HepG2 (cell line): ENCODE measurements around a stretch of chr13.

- RRBS, 2 experiments: no CpG with 5 or more reads among the region's 5 CpGs
CAGE:
- cytosol, long polyA minus RNA: no peak
- cytosol, long polyA plus RNA: no peak
- long polyA plus RNA: no peak
- nucleus, long polyA minus RNA: no peak
- nucleus, long polyA plus RNA: no peak
Observed at GRCh38 chr13:106513355-106514054, 22.0 kb downstream of the EFNB2 start.

DNA sequence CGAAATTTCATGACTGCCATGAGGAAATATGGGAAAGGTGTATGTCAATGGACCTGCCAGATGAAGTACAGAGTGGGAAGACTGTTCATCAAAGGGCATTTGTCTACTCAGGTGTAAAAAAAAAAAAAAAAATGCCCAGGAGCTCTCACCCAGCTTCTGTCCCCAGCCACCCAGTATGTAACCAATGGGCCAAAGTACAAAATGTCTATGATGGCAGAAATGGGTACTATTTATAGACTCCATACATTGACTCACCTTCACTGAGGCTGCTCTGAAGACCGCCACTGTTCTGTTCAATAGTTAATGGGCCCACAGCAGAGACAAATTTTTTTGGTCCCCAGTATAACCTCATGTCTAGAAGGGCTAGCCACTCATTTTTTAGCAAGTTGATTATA lies 127.9 kb upstream of the NALF1 start:
- RRBS, 2 experiments: no CpG with 5 or more reads among the region's 2 CpGs
CAGE:
- cytosol, long polyA minus RNA: no peak
- cytosol, long polyA plus RNA: no peak
- long polyA plus RNA: no peak
- nucleus, long polyA minus RNA: no peak
- nucleus, long polyA plus RNA: no peak

DNA sequence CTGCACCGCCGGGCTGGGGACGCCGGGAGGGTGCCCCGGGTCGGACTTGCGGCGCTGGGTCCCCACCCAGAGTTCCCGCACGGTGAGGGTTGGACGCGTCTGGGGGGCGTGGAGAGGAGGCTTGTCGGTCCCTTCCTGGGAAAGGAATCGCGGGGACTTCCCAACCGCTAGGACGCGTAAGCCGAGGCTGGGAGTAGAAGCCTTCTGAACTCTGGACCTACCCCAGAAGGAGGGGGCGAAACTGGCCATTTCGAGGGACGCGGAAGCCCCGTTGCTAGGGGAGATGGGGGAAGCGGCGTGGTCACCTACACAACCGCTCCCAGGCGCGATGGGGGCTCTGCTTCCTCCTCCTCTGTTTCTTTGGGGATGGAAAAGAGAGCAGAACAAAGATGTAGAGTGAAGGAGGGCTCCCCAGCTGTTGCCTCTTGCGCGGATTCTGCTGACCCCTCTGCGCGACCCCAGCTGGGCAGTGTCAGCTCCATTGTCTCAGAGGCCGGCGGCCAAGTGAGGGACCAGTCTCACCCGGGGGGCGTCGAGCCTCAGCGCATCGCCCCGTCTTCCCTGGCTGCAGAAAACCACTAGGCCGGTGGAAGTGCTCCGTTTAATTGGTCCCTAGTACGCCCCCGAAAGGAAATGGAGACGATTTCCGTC lies 133.3 kb upstream of the MYO16 start:
- RRBS, 2 experiments: 24 to 46% methylated on average over 7 of the region's 48 CpGs
CAGE:
- cytosol, long polyA minus RNA: no peak
- cytosol, long polyA plus RNA: no peak
- long polyA plus RNA: no peak
- nucleus, long polyA minus RNA: no peak
- nucleus, long polyA plus RNA: no peak

DNA sequence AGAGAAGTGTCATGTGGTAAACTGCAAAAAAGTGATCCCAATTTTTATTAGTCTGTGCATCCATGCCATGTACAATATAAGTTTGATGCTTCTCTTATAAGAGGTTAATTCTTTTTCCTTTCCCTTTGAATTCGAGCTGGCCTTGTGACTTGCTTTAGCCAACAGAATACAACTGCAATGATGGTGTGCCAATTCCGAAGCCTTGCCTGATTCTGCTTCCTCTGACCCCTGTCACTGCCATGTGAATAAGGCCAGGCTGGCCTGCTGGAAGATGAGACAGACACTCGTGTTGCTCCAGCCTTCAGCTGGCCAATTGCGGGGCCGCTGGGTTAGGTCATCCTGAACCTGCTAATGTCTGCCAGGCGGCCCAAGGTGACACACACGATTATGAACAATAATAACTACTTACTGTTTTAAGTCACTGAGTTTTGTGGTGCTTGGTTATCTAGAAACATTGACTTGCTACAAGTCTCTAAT lies 352.0 kb downstream of the MYO16 start:
- RRBS, 2 experiments: no CpG with 5 or more reads among the region's 7 CpGs
CAGE:
- cytosol, long polyA minus RNA: no peak
- cytosol, long polyA plus RNA: no peak
- long polyA plus RNA: no peak
- nucleus, long polyA minus RNA: no peak
- nucleus, long polyA plus RNA: no peak

GRCh38 chr13:109264255-109264839 lies 522.0 kb downstream of the IRS2 start:
- RRBS, 2 experiments: no CpG with 5 or more reads among the region's 3 CpGs
CAGE:
- cytosol, long polyA minus RNA: no peak
- cytosol, long polyA plus RNA: no peak
- long polyA plus RNA: no peak
- nucleus, long polyA minus RNA: no peak
- nucleus, long polyA plus RNA: no peak

GRCh38 chr13:109394469-109395100 lies 391.8 kb downstream of the IRS2 start:
- RRBS, 2 experiments: no CpG with 5 or more reads among the region's 8 CpGs
CAGE:
- cytosol, long polyA minus RNA: no peak
- cytosol, long polyA plus RNA: no peak
- long polyA plus RNA: no peak
- nucleus, long polyA minus RNA: no peak
- nucleus, long polyA plus RNA: no peak

DNA sequence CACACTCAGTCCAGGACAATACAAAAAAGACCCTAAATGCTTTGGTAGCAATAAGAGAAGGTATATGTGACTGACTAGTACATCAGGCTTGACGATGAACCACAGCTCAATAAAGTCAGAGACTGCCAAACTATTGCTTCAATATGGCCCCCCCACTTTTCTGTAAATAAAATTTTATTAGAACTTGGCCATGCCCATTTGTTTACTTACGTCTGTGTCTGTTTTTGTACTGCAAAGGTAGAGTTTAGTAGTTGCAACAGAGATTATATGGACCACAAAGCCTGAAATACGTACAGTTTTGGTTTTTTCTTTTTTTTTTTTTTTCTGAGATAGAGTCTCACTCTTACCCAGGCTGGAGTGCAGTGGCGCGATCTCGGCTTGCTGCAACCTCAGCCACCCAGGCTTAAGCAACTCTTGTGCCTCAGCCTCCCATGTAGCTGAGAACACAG lies 136.6 kb downstream of the IRS2 start:
- RRBS, 2 experiments: no CpG with 5 or more reads among the region's 6 CpGs
CAGE:
- cytosol, long polyA minus RNA: no peak
- cytosol, long polyA plus RNA: no peak
- long polyA plus RNA: no peak
- nucleus, long polyA minus RNA: no peak
- nucleus, long polyA plus RNA: no peak

GRCh38 chr13:109744359-109744908 lies 41.9 kb downstream of the IRS2 start:
- RRBS, 2 experiments: no CpG with 5 or more reads among the region's 20 CpGs
CAGE:
- cytosol, long polyA minus RNA: no peak
- cytosol, long polyA plus RNA: no peak
- long polyA plus RNA: no peak
- nucleus, long polyA minus RNA: no peak
- nucleus, long polyA plus RNA: no peak

DNA sequence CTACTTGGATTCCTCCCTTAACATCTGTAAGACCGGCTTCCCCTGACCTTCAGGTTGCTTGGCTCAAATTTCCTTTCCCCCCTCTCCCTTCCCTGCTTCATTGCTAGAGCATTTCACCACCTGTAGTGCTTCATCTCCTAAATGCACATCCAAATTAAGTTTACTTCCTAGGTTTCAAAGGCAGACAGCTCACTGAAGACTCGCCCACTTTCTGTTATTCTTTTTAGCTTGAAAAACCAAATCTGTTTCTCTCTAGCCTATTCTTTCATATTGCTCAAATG lies 16.9 kb downstream of the IRS2 start:
- RRBS, 2 experiments: 56 to 73% methylated on average over 1 of the region's 2 CpGs
CAGE:
- cytosol, long polyA minus RNA: no peak
- cytosol, long polyA plus RNA: no peak
- long polyA plus RNA: no peak
- nucleus, long polyA minus RNA: no peak
- nucleus, long polyA plus RNA: no peak

DNA sequence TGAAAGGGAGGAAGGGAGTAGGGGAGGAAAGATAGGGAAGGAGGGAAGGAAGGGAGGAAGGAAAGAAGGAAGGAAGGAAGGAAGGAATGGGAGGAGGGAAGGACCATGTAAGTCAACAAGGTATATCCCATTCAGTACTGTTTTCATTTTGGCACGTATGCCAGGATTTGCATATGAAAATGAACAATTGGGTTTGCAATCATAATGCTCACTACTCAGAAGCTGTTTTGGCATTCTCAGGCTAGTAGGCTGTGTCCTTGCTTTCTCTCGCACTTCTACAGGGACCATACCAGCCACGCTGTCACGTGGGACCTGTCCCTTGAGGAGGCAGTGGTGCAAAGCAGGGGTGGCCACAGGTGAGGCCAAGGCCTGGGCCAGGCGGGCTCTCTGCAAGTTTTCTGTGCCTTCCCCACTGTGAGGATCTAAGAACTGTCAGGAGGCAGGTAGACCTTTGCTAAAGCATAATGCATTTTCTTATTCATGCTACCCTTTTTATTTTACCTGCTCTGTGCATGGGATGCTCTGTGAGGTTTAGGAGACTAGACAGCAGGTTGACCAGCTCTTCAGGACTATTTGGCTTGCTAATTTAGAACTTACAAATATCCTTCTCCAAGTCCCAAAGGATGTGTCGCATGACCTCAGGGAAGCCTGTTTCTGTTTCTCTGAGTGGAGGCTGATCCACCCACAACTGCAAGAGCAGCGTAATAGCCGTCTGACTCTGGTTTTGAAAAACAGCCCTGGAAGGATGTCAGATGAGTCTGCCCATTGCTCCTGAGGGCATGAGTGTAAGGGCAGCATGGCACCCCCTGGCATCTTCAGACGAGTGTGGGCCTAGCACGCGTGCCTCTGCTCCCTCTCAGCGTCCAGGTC lies 89.4 kb upstream of the IRS2 start:
- RRBS, 2 experiments: no CpG with 5 or more reads among the region's 12 CpGs
CAGE:
- cytosol, long polyA minus RNA: no peak
- cytosol, long polyA plus RNA: no peak
- long polyA plus RNA: no peak
- nucleus, long polyA minus RNA: no peak
- nucleus, long polyA plus RNA: no peak

GRCh38 chr13:110128401-110128961 lies 178.5 kb downstream of the COL4A1 start:
- RRBS, 2 experiments: no CpG with 5 or more reads among the region's 9 CpGs
CAGE:
- cytosol, long polyA minus RNA: no peak
- cytosol, long polyA plus RNA: no peak
- long polyA plus RNA: no peak
- nucleus, long polyA minus RNA: no peak
- nucleus, long polyA plus RNA: no peak

DNA sequence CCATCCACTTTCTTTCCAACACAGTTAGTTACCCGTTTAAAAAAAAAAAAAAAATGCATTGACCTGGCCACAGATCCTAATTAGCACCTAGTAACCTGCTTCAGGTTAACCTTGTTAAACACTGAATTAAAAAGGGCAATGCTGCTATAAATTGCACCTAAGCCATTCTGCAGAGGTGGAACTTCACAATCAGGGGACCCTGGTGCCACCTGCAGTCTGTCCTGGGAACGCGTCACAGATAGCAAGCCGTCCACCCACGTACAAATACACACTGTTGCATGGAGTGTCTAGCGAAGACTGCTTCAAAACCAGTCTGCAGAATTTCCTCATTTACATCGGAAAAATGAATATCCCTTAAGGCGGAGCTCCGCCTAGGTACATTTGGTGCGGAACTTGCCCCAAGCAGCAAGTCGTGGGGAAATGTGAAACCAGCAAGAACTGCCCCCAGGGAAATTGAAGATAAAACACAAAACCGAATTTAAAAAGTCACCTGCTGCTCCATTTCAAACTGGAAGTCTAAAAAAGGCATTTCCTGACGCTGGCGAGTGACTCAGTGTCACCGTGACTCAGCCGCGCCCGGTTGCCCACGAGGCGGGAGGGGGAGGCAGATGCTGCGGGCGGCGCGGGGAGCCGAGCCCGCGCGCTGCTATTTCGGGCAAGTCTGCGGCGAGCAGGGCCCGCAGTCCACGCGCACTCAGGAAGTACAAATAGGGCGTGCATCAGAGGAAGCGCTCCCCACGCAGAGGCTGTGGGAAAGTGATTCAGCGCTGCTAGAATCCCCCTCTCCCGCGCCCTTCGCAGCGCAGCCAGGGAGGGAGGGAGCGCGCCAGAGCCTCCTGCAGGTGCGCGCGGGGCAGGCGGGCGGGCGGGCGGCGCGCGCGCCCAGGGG lies 169.1 kb downstream of the COL4A1 start:
- RRBS, 2 experiments: no CpG with 5 or more reads among the region's 55 CpGs
CAGE:
- cytosol, long polyA minus RNA: no peak
- cytosol, long polyA plus RNA: no peak
- long polyA plus RNA: no peak
- nucleus, long polyA minus RNA: no peak
- nucleus, long polyA plus RNA: no peak

DNA sequence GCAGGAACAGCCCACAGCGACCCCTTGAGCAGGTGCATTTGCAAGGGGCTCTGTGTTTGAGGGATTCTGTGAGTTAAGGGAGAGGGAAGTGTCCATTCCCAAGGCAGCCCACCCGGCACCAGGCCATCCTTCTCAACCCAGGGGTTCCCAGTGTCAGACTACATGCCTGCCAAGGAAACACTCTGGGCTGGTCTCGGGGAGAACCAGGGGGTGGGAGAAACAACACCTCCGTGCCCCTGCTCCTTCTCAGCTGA lies 135.2 kb downstream of the COL4A1 start:
- RRBS, 2 experiments: no CpG with 5 or more reads among the region's 4 CpGs
CAGE:
- cytosol, long polyA minus RNA: no peak
- cytosol, long polyA plus RNA: no peak
- long polyA plus RNA: no peak
- nucleus, long polyA minus RNA: no peak
- nucleus, long polyA plus RNA: no peak

- RRBS, 2 experiments: no CpG with 5 or more reads among the region's 9 CpGs
CAGE:
- cytosol, long polyA minus RNA: no peak
- cytosol, long polyA plus RNA: no peak
- long polyA plus RNA: no peak
- nucleus, long polyA minus RNA: no peak
- nucleus, long polyA plus RNA: no peak
Observed at GRCh38 chr13:110177771-110178279, 129.1 kb downstream of the COL4A1 start.

DNA sequence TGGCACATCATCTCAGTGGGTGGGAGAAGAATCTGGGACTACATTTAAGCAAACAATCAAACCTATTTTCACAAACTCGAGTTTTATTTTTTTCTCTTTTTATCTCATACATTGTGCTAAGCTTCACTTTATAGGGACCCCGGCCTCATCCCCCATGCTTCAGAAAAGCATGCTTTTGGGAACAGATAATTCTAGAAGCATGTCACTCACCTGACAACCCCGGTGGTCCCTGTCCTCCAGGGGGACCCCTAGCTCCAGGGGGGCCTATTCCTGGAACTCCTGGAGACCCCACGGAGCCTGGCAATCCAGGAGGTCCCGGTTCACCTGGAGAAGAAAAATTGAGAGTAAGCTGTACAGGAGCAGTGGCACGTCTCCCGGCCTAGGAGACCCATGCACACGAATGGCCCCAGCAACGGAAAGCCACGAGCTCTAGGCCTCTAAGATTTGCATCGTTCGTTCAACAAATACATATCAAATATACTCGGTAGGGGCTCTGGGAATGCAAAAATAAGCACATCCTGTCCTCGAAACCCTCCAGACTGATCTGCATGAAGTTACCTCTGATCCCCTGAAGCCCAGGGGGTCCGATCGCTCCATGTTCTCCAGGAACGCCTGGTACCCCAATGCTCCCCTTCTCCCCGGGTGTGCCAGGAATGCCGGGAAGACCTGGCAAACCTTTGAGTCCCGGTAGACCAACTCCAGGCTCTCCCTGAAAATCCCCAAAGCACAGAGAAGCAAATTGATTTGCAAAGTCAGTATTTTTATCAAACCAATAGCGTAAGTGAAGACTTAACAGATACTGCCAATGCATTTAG lies 128.0 kb downstream of the COL4A1 start:
- RRBS, 2 experiments: 26 to 31% methylated on average over 6 of the region's 21 CpGs
CAGE:
- cytosol, long polyA minus RNA: no peak
- cytosol, long polyA plus RNA: no peak
- long polyA plus RNA: no peak
- nucleus, long polyA minus RNA: no peak
- nucleus, long polyA plus RNA: no peak

DNA sequence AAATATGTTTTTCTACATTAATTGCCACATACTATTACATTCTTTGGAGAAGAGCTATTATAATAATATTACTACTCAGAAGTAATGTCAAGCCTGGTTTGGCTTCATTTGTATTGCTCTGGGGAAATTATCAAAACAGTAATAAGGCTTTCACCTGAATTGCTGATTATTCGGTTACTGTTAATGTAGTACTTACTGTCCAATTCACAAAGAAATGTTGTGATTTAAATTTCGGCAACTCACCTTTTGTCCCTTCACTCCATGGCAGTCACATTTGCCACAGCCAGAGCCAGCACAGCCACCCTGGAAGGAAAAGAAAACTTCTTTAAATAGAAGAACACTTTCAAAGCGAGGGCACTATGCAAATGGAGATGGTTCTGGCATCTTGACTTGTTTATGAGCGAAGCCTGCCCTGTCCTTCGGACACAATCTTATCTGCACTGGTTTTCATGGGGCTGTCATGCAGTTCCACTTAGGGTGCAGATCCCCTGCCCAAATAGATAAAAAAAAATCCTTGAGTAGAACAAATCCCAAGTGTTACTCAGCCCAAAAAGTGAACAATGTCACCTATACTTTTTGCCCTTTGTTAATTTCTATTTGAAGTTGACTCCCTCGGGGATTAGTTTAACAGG lies 64.4 kb downstream of the COL4A1 start:
- RRBS, 2 experiments: no CpG with 5 or more reads among the region's 6 CpGs
CAGE:
- cytosol, long polyA minus RNA: no peak
- cytosol, long polyA plus RNA: no peak
- long polyA plus RNA: no peak
- nucleus, long polyA minus RNA: no peak
- nucleus, long polyA plus RNA: no peak

GRCh38 chr13:110254115-110254561 lies 52.8 kb downstream of the COL4A1 start:
- RRBS, 2 experiments: no CpG with 5 or more reads among the region's 6 CpGs
CAGE:
- cytosol, long polyA minus RNA: no peak
- cytosol, long polyA plus RNA: no peak
- long polyA plus RNA: no peak
- nucleus, long polyA minus RNA: no peak
- nucleus, long polyA plus RNA: no peak

GRCh38 chr13:110258706-110259248 lies 48.2 kb downstream of the COL4A1 start:
- RRBS, 2 experiments: 73 to 77% methylated on average over 6 of the region's 11 CpGs
CAGE:
- cytosol, long polyA minus RNA: no peak
- cytosol, long polyA plus RNA: no peak
- long polyA plus RNA: no peak
- nucleus, long polyA minus RNA: no peak
- nucleus, long polyA plus RNA: no peak

DNA sequence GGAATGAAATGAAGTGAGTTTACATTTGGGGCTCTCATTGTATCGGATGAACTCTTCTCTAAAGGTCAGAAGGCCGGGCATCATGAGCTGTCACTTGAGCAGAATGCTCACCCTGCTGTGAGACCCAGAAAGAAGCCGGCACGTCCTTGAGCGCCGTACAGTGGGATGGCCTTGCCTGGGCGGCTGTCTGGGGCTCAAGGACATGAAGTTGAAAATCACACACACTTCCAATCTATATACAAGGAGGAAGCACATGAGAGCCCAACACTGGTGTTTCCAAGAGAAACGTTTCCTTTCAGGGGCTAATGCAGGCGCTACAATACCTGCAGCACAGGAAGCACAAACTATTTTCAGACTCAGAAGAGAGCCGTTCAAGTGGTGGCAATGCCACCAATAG lies 19.5 kb downstream of the COL4A1 start:
- RRBS, 2 experiments: 21 to 27% methylated on average over 2 of the region's 10 CpGs
CAGE:
- cytosol, long polyA minus RNA: no peak
- cytosol, long polyA plus RNA: no peak
- long polyA plus RNA: no peak
- nucleus, long polyA minus RNA: no peak
- nucleus, long polyA plus RNA: no peak

GRCh38 chr13:110290291-110290813 lies 16.6 kb downstream of the COL4A1 start:
- RRBS, 2 experiments: no CpG with 5 or more reads among the region's 5 CpGs
CAGE:
- cytosol, long polyA minus RNA: no peak
- cytosol, long polyA plus RNA: no peak
- long polyA plus RNA: no peak
- nucleus, long polyA minus RNA: no peak
- nucleus, long polyA plus RNA: no peak